Metastatic Liver Carcinoma in the Adrenal Gland (tissue), 2 donors: Measurements from ENCODE around the gene POMC.

DNA sequence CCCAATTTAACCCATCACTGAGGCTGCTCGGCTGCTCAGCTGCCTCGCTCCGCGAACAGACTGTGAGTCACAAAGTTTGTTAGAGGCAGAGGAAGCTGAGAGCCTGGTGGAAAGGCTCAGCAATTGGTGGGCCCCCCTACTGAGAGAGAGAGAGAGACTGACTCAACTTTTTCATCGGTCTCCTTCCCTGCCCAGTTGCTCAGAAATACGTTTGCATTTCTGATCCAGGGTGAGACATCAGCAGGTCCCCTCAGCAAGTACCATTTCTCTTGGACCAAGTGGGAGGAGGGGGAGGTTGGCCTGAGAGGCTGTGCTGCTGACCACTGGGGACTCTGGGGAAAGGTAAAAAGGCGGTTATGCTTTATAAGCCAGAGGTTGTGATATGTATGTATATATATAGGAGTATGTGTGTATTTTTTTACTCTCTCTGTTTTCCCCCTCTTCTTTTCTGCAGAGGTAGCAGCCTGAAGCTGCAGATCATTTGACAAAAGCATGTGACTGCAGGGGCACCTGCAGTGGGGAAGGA, 1.5 kb downstream of the EFR3B start:
- PRO-cap, 2 experiments = no peak in any of the 2 experiments

- PRO-cap, 2 experiments = no peak in any of the 2 experiments
These were observed at the start of gene POMC for GRCh38 chr2:25168222-25169126. POMC (minus strand) TSS chr2:25168580.

DNA sequence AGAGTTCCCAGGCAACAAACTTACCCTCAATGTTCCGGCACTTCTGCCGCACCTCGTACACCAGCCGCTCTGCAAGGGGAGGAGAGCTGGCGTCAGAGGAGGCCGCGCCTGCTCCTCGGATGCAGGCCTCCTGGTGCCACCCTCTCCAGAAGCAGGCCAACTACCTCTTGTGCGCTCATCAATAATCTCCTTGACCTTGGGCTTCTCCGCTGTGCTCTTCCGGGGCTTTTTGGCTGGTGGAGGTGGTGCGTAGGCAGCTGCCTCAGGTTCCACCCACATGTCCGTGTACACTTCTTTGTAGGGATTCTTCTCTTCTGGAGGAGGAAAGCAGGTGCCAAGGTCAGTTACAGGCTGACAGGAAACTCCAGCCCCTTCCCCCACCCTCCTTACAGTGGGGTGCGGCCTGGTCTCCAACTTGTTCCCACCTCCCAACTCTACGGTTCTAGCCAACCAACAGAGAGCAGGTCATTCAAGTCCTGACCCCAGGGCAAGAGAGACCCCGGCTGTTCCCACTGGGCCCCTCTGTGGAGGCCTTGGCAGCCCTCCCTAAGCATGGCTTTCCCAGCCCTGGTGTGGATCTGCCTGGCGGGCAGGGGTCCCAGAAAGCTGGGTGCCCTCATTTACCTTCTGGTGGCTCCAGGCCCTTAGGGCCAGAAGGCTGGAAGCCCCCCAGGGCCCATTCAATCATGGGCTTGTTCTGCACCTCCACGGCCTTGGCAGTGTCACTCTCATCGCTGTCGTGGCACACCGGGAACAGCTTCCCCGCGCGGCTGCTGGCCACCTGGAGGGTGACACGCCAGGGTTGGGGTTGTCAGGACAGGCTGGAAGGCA, 77.8 kb upstream of the POMC start:
- PRO-cap, 2 experiments = no peak in any of the 2 experiments

DNA sequence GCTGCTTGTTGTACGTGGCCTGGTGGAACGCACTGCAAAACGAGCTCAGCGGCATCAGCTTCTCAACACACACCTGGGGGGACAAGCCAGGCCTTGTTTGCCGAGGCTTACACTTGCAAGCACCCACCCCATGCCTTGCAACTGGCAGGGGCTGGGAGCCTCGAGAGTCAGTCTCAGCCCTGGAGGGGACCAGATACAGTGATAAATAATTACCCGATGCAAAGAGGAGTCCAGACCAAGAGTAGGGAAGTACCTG, 78.6 kb upstream of the POMC start:
- PRO-cap, 2 experiments = no peak in any of the 2 experiments

DNA sequence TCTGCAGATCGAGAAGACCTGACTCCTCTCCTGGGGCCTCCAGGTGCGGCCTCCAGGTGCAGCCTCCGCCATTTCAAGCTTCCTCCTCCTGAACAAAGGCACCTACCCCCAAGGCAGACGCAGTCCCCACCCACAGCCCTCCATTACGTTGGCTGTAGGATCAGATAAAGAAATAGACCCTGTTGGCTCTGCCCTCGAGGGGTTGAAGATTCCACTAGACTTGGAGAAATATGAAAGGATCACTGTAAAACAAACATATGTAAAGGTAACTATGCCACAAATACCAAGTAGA, 84.7 kb upstream of the POMC start:
- PRO-cap, 2 experiments = no peak in any of the 2 experiments

DNA sequence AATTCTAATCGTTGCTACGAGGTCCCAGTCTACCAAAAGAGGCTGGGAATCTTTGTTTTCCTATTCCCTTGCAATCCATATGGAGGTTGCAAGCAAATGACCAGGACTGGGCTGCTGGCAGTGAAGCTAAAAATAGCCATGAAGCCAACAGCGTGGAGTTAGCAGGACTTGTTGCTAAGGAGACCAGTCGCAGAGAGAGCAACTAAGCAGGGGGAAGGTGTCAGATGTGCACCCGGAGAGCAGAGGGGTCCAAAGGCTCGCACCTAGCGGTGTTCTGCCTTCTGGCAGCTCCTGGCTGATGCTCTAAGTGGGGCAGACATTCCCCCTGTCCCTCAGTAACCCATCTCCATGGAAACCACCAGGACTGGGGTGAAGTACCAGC, 84.7 kb downstream of the DNMT3A start:
- PRO-cap, 2 experiments = no peak in any of the 2 experiments

- PRO-cap, 2 experiments = no peak in any of the 2 experiments
These were observed 55.8 kb downstream of the DNMT3A start for GRCh38 chr2:25285785-25286412.

GRCh38 chr2:25313964-25314263, 27.8 kb downstream of the DNMT3A start:
- PRO-cap, 2 experiments = no peak in any of the 2 experiments

DNA sequence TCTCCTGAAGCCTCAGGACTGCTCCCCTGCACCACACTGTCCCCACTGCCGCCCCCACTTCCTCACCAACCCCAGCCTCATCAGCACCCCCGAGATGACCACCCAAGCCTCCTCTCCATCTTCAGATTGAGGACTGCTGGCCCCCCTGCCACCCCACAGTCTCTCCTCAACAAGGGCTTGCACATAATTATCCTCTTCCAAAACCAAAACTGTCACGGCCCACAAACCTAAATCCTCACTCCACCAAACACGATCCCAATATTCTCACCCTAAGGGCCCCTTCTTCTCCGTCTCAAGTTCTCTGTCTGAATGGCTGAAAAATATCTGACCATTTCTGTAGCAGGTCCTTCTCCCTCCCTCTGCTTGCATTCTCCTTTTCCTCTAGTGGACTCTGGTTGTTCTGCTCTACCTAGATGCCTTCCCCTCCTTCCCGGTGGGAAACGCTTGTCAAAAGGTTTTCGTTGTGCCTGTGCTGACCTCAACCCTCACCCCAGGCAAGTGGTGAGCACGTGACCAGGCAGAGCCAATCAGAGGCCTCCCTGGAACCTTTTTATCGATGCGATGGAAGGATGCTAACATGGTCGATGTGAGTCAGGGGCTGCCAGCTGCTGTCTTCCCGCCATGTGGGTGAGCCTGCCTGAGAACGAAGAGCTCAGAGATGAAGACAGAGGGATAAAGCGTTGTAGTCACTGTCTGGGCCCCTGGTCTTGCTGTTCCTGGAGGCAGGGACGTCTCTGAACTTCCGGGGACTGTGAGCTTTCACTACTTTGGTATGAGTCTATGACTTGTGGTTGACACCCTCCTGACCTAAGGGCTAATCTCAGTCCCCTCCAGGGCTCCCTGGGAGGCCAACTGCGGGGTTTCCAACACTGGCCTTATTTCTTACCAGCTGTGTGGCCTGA, 18.9 kb downstream of the DNMT3A start:
- PRO-cap, 2 experiments = peak in 2 of 2 experiments; most common plus-strand start position 578 of the sequence (in 2)

DNA sequence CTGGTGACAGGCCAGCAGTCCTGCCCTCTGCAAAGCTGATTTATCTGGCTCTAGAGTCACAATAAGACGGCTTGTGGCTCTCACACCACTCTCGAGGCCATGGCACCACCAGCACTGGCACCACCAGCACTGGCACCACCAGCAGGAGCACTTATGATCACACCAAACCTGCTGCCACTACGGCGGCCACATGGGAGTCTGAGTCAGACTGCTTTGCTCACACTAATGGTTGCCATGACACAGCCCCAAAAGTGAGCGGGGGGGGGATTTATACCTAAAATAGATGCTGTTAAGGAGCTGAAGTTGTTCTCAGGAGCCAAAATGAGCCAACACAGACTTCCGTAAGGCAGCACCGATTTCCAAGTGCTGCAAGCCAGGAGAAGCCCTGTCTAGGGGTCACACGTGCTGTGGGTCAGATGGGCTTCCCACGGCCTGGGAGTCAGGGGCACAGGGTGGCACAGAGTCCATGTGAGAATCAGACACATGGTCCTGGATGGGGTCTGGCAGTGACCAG, 16.8 kb downstream of the DNMT3A start:
- PRO-cap, 2 experiments = no peak in any of the 2 experiments

DNA sequence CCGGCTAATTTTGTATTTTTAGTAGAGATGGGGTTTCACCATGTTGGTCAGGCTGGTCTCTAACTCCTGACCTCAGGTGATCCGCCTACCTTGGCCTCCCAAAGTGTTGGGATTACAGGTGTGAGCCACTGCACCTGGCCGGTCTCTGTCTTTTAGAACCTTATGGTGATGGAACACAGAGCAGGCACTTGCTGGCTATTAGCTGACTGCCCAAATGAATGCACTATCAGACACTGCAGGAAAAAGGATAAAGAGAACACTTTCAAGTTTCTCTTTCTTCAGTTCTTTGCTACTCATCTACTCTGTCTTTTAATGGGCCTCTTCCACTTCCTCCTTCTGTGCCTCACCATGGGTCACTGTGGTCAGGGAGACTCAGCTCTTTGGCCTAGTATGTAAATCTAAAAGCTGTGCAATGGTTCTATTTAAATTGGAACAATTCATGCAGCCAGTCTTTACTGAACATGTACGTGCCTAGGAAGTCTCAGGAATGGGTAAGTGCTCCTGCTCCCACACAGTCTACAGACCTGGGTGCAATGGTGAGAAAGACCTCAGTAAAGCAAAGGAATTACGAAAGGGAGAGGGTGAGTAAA, 79.0 kb upstream of the DNMT3A start:
- PRO-cap, 2 experiments = no peak in any of the 2 experiments

- PRO-cap, 2 experiments = peak in 2 of 2 experiments; most common plus-strand start chr2:25809872 (in 2)
These were observed 68.7 kb downstream of the ASXL2 start for GRCh38 chr2:25809588-25810036.

DNA sequence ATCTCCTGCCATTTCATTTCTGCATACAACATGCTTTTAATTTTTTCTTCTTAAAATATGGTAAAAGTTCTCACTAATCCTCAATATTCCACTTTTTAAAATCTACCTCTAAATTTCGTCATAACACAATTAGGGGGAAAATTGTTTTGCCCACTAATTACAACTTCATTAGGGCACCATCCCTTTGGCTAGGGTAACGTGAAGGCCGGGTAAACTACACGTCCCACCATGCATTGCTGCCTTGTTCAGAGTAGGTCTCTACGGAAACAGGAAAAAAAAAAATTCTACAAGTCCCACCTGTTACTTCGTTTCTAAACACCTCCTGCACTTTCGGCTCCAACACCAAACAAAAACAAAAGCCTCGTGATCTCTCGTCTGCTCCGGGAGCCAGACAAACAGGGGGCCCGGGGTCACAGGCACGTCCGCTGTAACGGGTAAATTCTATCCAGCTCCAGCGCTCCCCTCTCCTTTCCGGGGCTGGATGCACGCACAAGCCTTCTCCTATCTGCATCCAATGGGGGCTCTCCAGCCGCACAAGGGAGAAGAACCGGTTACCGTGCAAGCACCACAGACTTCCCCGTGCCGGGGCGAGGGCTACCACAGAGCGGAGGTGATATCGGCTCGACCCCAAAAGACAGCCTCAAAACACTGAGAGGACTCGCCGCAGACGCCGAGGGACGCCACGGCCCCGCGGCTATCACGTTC, 852 bp downstream of the ASXL2 start:
- PRO-cap, 2 experiments = peak in 2 of 2 experiments; most common plus-strand start position 390 of the sequence (in 2)

DNA sequence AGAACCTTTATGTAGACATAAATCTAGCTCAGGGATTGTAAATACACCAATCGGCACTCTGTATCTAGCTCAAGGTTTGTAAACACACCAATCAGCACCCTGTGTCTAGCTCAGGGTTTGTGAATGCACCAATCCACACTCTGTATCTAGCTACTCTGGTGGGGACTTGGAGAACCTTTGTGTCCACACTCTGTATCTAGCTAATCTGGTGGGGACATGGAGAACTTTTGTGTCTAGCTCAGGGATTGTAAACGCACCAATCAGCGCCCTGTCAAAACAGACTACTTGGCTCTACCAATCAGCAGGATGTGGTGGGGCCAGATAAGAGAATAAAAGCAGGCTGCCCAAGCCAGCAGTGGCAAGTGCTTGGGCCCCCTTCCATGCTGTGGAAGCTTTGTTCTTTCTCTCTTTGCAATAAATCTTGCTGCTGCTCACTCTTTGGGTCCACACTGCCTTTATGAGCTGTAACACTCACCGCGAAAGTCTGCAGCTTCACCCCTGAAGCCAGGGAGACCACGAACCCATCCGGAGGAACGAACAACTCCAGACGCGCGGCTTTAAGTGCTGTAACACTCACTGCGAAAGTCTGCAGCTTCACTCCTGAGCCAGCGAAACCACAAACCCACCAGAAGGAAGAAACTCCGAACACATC, 37.9 kb upstream of the ASXL2 start:
- PRO-cap, 2 experiments = no peak in any of the 2 experiments

- PRO-cap, 2 experiments = no peak in any of the 2 experiments
These were observed 18.3 kb upstream of the KIF3C start for GRCh38 chr2:26000510-26001134.

- PRO-cap, 2 experiments = no peak in any of the 2 experiments
These were observed 15.8 kb upstream of the RAB10 start for GRCh38 chr2:26017984-26018625.

DNA sequence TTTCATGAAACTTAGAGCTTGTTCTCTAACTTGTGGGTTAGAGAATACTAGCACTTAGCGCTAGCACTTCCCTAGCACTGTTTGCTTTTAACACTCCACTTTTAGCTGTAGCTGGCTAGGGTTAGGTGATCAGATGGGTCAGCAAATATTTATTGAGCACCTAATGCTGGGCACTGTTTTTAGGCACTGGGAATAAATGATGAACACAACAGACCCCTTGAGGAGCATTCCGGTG, 2.1 kb downstream of the RAB10 start:
- PRO-cap, 2 experiments = peak in 2 of 2 experiments; most common minus-strand start position 83 of the sequence (in 2)

GRCh38 chr2:26311245-26311607, 34.7 kb upstream of the SELENOI start:
- PRO-cap, 2 experiments = no peak in any of the 2 experiments

DNA sequence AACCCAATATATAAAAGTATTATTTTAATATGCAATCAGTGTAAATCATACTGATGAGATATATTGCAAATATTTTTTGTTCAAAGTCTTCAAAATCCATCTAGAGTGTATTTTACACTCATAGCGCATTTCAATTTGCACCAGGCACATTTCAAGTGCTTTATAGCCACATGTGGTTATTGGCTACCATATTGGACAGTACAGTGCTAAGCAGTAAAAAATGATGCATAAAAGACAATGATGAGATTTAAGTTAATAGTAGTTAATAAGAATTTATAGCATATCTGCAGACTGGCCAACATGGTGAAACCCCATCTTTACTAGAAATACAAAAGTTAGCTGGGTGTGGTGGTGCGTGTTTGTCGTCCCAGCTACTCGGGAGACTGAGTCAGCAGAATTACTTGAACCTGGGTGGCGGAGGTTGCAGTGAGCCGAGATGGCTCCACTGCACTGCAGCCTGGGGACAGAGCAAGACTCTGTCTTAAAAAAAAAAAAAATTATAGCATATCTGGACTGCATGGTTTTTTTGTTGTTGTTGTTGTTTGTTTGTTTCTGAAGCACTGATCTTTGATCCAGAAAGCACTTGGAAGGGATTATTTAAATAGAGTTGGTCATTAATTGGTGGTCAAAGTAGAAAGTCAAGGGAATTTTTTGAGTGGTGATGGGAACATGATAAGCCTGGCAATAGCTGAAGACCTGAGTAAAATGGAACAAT, 9.8 kb downstream of the DRC1 start:
- PRO-cap, 2 experiments = no peak in any of the 2 experiments

GRCh38 chr2:26412046-26412769, 10.5 kb downstream of the DRC1 start:
- PRO-cap, 2 experiments = no peak in any of the 2 experiments